ENCODE measurements around the genes SEL1L3 and PGM2.

DNA sequence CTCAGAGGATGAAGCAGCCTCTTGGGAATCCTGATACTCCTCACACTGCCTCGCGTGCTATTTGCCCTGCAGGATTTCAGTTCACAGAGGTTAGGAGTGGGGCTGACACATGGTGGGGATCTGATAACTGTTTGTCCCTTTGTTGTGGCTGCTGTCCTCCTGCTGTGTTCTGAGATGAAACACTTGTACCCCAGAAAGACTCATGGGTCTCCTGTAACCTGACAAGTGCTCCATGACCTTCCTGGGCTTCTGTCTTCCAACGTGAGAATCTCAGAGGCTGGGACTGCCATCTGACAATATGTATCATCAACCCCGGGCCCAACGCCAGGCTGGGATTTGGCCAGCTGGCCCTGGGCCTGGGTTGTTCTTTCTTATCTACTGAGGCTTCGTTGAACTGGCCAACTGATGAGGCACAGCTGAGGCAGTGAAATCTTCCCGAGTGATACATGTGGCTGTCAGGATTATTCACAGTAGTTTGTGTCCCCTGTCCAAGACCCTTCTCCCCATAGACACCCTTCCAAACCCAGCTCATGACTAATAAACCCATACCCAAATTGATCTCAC is 60.8 kb downstream of the SEPSECS start:
- PRO-cap, 2 experiments = no peak in any of the 2 experiments

- PRO-cap, 2 experiments = no peak in any of the 2 experiments
These were observed 44.4 kb downstream of the SEPSECS start for GRCh38 chr4:25115899-25116207.

DNA sequence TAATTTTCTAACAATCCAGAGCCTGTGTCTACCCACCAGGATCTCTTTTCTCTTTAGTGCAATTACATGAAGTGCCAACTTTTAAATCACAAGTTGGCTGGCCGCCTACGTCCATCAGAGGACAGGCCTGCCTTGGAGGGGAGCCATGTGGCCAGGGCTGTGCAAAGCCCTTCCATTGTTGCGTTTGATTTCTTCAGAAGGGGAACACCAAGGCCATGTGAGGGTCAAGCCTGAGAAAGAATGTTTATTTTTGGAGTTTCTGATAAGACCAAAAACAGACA is 63.3 kb downstream of the ANAPC4 start:
- PRO-cap, 2 experiments = no peak in any of the 2 experiments

DNA sequence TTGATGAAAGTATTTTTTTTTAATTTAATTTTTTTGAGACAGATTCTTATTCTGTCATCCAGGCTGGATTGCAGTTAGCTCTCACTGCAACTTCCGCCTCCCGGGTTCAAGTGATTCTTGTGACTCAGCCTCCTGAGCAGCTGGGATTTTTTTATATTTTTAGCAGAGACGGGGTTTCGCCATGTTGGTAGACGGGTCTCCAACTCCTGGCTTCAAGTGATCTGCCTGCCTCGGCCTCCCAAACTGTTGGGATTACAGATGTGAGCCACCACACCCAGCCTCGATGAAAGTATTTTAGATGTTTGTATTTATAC is 2.4 kb upstream of the SLC34A2 start:
- PRO-cap, 2 experiments = no peak in any of the 2 experiments

DNA sequence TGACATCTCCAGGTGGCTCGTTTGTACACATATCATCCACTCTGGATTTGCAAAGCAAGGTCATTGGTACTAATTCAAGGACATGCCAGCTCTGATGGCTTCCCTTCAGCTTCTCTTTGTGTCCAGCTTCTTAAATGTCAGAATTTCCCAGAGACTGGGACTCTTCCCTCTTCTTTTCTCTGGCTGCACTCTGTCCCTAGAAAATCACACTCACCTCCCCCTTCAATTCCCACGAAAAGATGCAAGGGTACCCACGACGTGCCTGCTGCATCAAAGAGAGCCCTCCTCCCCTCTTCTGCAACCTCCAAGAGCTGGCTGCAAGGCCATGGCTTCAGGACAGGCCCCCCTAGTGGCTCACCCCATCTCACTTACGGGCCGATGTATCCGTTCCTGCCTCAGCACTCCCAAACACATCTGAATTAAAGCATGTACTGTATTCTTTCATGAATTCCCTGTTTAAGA is 42.7 kb downstream of the SEL1L3 start:
- PRO-cap, 2 experiments = no peak in any of the 2 experiments

GRCh38 chr4:25862646-25863405 is at the start of gene SEL1L3:
SEL1L3 (minus strand) TSS chr4:25862988.
- PRO-cap, 2 experiments = peak in 2 of 2 experiments; most common plus-strand start chr4:25863127 (in 1); most common minus-strand start chr4:25862988 (in 2)

DNA sequence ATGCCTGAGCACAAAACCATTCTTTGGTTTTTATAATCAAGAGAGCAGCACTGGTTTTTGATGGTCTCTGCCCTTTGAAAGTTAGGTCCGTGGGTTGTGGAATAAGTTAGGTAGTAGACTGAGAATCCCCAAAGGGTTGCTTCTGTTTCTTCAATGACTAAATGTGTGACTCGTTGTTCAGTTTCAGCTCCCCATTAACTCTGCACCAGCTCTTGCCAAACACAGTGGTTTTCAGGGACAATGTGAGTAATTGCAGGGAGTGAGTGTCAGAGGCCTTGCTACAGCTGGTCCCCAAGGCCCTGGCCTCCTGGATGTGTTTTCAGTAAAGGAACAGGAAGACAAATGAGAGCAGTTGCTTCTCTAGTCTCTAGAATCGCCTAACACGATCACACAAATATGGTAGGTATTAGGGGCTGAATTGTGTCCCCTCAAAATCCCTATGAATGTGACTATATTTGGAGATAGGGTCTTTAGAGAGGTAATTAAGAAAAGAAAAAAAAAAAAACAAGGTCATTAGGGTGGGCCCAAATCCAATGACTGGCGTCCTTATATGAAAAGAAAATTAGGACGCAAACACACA is 24.9 kb downstream of the SMIM20 start:
- PRO-cap, 2 experiments = no peak in any of the 2 experiments

DNA sequence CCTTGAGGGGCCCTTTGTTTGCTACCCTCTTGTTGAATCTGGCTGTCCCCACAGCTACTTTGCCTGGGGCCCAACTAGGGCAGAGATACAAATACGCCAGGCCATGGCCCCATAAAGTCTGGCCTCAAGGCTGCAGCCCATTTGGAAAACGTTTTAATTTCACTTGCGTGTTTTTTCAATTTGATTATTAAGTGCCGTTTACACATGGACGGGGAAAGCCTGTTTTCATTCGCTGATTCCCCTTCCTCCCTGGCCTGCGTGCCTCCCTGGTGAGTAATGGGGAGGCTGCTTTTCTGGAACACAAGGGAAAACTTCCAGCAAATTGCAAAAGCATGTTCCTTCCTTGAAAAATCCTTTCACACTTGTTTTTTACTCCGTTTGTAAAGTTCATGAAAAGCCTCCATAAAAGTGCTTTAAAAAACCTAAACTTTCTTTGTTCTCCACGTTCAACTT is 134.5 kb downstream of the SMIM20 start:
- PRO-cap, 2 experiments = no peak in any of the 2 experiments

DNA sequence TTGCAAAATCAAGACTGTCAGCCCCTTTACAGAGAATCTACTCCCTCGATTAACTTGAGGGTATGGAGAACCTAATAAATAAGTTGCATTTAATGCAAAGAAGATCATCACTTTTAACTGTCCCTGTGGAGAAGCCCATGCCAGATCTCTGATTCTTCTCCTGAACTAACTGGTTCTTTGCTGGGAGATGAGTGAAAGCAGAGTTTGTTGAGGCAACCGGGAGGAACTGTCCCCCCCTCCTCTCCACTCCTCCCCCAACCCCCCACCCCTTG is 137.0 kb downstream of the SMIM20 start:
- PRO-cap, 2 experiments = no peak in any of the 2 experiments

GRCh38 chr4:26076196-26076445 is 162.1 kb downstream of the SMIM20 start:
- PRO-cap, 2 experiments = no peak in any of the 2 experiments

- PRO-cap, 2 experiments = no peak in any of the 2 experiments
These were observed 38.7 kb downstream of the RBPJ start for GRCh38 chr4:26359413-26359928.

- PRO-cap, 2 experiments = no peak in any of the 2 experiments
These were observed 470 bp downstream of the TBC1D19 start for GRCh38 chr4:26584210-26584898.

GRCh38 chr4:26838052-26838600 is 22.5 kb upstream of the STIM2 start:
- PRO-cap, 2 experiments = no peak in any of the 2 experiments

- PRO-cap, 2 experiments = no peak in any of the 2 experiments
These were observed 23.9 kb downstream of the STIM2 start for GRCh38 chr4:26884370-26885053.

DNA sequence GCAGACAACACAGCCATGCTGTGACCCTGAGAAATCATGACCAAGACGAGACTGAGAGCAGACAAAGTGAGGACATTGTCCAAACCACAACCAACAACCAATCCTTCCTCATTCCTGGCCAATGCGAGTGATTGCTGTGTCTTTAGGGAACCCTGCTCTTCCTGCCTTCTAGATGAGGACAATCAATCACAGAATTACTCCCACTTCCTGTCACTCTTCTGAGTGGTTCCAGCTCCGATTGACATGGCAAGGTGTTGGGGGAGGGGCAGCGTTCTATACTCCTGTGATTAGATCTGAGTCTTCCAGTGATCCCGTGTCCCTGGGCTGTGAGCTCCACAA is 227.8 kb downstream of the STIM2 start:
- PRO-cap, 2 experiments = no peak in any of the 2 experiments

GRCh38 chr4:31142489-31143203 is 422.5 kb downstream of the PCDH7 start:
- PRO-cap, 2 experiments = no peak in any of the 2 experiments

- PRO-cap, 2 experiments = no peak in any of the 2 experiments
These were observed 1275.9 kb downstream of the PCDH7 start for GRCh38 chr4:31995875-31996582.

DNA sequence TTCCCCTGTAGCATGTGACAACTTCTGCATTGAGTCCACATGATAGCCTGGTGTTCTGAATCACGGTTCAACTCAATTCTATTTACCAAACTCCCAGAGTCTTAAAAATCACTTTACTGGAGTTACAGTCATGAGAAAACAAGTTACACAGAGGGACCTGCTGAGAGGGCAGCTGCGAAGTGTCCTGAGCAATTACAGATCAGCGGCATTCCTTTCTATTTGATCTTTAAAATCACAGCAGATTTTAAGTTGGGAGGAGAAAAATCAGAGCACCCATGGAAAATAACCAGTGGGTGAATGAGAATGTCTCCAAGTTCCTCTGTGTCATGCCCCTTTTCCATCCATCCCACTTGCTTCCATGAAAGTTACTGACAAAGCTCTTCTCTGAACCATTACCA is 46.4 kb upstream of the NWD2 start:
- PRO-cap, 2 experiments = no peak in any of the 2 experiments

DNA sequence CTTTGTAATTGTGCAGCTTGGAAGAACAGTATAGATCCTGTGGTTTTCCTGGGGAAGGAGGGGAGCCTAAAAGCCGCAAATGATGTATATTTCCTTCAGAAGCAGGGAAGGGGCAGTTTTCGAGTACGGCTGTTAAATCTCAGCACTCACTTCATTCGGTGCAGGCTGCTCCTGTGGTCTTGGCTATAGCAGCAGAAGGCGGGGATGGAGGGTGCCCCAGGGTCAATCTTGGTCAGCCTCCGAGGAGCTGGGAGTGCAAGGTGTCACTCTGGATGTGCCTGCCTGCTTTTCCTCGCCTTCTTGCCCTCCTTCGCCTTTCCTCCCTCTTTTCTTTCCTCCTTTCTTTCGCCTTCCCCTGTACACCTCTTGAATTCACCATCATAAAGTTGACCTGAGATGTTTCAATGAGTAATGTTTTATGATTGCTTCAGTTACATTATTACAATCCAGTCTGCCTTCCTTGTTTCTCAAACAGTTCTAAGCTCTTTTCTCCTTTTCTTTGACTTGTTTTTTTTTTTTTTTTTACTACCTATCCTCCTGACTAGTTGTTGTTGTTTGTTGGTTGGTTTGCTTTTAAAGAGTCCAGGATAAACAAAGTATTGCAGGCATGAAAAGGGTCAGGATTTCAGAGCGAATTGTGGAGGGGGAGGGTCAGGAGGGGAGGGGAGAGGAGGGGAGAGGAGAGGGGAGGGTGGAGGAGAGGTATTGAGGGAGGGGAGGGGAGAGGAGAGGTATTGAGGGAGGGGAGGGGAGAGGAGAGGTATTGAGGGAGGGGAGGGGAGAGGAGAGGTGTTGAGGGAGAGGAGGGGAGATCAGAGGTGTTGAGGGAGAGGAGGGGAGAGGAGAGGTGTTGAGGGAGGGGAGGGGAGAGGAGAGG is 101.4 kb downstream of the RELL1 start:
- PRO-cap, 2 experiments = no peak in any of the 2 experiments

GRCh38 chr4:37826053-37826853 is at the start of gene PGM2:
PGM2 (plus strand) TSS chr4:37826686.
- PRO-cap, 2 experiments = peak in 2 of 2 experiments; most common plus-strand start chr4:37826718 (in 2); most common minus-strand start chr4:37826417 (in 2)

Measured in Colon Carcinoma Metastatic in the Brain (tissue), 2 donors.